ENCODE results near the gene FTSJ3.

DNA sequence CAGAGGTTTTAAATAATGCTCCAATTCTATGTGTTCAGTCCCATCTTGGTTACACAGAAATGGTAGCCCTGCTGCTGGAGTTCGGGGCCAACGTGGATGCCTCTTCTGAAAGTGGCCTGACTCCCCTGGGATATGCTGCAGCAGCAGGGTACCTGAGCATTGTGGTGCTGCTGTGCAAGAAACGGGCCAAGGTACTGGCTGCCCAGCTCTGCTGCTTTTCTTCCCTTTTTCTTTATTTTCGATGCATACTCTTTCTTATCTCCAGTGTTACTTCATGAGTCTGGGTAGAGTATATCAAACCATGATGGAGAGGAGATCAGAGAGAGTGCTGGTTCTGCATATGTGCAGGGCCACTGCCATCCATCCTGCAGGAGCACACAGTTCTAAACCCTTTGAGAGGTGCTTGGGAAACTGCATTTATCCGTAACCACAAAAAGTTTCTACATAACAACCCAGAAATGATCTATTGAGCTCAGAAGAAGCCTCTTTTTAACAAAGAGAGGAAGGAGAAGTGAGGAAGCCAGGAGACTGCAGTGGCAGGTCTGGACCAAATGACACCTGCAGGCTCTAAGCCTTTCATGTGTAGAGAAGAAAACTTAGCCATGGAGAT, 56.6 kb downstream of the CYB561 start:
- RRBS = no CpG with 5 or more reads among the region's 5 CpGs

DNA sequence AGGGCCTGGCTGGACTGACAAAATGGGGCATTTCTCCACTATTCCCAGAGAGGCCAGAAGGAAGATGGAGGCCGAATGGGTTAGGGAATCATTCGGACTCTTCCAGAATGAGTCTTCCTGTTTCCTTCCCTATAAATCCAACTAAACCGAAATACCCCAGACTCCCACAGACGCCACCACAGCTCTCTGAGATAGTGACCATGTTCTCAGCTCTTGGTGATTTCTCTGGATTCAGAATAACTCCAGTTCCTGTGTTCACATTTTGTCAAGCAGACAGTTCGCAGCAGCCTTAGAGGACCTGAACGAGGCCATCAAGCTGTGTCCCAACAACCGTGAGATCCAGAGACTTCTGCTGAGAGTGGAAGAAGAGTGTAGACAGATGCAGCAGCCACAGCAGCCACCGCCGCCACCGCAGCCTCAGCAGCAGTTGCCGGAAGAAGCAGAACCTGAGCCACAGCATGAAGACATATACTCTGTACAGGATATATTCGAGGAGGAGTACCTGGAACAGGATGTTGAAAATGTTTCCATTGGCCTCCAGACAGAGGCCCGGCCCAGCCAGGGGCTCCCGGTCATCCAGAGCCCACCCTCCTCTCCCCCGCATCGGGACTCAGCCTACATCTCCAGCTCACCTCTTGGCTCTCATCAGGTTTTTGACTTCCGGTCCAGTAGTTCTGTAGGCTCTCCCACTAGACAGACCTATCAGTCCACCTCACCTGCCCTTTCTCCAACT, 26.2 kb downstream of the CYB561 start:
- RRBS = 90% methylated on average over 5 of the region's 17 CpGs

GRCh38 chr17:63621438-63621791, 802 bp upstream of the MAP3K3 start:
- RRBS = 2% methylated on average over 8 of the region's 18 CpGs

- RRBS = no CpG with 5 or more reads among the region's 4 CpGs
These were observed 4.5 kb downstream of the MAP3K3 start for GRCh38 chr17:63626558-63627205.

DNA sequence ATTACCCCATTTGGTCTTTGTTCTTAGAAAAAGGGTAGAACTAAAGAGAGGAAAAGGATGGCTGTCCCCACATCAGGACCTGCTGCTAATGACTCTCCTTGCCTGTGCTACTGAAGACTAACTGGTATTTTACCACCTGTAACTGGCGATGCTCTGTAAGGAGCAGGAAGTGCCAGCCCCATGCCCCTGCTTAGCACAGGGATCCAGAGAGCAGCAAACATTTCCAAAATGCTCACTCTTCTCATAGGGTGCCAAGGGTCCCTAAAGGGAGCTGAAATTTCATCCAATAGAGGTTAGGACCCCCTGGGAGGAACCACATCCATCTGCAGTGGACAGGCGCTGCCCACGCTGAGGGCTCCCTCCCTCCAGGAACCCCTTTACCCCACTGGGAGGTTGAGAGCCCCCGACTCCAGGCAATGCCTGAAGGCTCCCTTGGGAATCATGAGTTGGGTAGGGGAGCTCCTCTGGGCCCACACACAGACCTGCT, 6.9 kb upstream of the LIMD2 start:
- RRBS = no CpG with 5 or more reads among the region's 4 CpGs

- RRBS = 93% methylated on average over 3 of the region's 29 CpGs
These were observed 9.3 kb upstream of the PSMC5 start for GRCh38 chr17:63817616-63818632.

DNA sequence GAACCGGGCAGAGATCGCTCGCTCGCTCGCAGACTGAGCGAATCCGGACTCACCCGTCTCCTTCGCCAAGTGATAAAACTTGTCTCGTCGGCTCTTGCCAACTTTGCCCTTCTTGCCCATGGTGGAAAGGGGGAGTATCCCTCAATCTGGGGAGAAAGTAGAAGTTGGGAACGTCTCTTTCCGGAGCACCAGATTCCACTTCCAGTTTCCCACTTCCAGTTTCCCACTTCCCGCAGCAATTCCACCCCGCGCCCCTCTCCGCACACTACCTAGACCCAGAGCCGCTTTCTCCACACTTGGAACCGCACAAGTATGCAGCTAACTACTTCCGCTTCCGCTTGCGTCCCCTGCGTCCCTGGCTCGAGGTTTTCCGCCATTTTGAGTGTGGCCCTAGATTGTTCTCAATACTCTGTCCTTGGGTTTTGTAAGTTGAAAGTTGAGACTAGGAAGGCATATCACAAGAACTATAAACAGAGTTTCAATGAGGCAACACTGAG, 400 bp upstream of the PSMC5 start:
- RRBS = under 1% methylated on average over 6 of the region's 25 CpGs

DNA sequence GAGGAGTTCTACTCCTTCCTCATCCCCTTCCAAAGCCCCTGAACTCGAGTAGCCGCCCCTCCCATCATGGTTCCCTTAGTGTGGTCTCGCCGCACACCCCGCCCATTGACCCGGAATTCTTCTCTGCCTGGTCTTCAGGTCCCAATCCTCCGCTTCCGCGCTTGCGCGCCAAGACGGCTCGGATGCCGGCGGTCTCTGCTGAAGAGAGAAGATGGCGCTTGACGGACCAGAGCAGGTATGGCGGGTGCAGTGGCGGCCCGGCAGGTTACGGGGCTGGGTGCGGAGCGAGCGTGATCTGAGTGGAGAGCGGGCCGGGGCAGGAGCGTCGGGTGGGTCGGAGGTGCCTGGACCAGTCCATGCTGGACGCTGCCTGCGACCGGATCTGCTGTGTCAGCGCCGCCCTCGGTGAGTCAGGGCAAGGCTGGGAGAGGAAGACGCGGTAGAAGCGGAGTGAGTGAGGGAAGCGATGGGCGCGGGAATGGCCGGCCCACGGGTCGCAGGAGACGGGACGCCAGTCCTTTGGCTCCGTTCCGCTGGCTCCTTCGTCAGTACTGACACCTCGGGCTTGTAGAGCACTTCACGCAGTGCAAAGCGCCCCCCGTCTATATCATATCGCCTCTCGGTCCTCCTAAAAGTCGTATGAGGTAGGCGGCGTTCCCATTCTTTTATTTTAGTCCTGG, at the start of gene FTSJ3:
TSS of gene FTSJ3 (minus strand) at position 384 of the 680 bp plus-strand sequence.
- RRBS = 2% methylated on average over 32 of the region's 58 CpGs

DNA sequence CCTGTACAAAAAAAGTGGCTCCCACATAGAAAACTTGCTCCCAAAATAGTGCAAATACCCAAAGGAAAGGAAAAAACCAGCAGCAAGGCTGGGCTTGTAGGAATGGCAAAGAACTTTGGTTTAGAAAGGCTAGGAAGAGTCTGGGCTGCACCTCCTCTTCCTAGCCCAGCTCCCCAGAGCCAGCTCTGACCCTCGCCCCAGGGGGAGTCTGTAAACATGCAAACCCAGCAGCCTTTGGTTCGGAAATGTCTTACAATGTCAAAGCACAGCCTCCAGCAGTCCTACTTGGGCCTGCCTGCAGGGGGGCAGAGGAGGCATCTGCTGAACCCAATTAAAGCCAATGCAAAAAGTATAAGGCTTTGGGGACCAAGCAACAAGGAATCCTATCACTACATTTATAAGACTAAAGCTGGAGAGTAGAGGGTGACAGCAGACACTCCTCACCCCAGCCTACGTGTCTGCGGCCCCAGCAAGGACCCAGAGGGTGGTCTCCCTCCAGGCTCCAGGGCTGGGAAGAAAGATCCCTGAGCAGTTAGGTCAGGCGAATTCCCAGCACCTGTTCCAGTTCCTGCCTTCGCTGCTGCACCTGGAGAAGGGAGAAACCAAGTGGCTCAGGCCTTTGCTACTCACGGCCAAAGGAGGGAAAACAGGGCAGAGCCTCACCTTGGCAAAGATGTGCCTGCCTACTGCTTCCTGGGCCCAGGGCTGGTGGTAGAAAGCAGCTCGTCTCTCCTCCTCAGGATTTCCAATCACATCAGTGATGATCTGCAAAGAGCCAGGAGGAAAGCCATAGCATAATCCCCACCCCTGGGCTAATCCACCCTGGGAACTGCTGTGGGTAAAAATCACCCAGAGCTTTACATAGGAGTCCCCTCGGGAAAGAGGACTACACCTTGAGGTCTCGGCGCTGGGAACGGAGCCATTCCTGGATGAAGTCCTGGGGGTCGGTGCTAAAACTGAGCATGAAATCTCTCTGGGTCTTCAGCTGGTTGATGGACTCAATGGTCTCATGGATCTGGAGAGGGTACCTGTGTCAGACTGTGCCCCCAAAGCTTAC, 5.3 kb upstream of the FTSJ3 start:
- RRBS = no CpG with 5 or more reads among the region's 13 CpGs

DNA sequence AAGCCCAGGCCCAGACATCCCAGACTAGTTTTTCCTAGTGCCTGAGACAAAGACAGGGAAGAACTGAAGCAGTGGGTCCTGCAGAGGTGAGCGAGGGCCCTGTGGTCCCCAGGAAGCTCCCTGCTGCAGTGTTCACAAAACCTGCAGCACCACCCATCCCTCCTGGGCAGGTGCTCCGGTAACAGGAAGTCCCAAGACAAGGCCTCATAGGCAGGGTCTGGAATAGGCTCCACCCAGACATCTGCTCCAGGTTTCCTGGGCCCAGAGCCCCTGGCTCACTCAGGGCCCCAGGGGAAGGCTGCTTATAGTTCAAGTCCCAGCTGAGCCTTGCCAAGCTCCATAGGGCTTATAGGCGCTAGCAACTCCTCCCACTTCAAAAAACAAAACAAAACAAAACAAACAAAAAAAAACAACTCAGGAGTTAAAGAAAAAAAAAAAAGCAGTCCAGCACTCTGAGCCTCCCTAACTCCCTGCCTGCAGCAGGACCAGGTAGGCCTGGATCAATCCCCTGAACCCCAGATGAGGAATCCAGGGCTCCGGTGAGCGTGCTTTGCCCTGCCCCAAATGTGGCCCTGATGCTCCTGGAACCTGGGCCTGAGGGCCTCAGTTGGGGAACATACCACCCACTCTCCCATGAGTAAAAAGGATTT, 3.2 kb downstream of the SMARCD2 start:
- RRBS = 83% methylated on average over 2 of the region's 5 CpGs

DNA sequence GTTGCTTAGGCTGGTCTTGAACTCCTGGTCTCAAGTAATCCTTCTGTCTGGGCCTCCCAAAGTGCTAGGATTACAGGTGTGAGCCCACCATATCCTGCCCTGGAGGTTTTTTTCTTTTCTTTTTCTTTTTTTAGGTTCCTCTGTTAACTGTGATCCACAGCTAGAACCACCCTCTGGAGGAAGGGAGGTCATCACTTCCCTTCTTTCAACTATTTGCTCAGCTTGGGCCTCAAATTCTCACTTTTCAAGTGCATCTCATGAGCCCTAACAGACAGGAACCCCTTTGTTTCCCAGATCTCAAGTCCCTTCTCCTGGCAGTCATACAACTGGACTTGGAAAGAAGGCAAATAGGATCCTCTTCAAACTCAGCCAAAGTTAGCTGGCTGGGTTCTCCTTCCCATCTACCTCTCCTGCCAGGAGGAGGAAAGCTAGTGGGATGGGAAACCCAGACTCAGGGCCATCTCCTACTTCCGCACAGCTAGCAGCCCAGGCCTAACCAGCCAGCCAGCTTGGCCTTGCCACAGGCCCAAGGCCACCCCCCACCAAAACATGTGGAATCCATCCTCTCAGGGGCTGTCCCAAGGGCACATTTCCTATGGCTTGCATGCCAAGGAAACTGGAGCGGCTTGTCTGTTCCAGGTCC, 2.0 kb downstream of the SMARCD2 start:
- RRBS = no CpG with 5 or more reads among the region's 2 CpGs

- RRBS = 76% methylated on average over 6 of the region's 18 CpGs
These were observed 815 bp downstream of the CD79B start for GRCh38 chr17:63931124-63931907.

- RRBS = no CpG with 5 or more reads among the region's 11 CpGs
These were observed 3.5 kb downstream of the SCN4A start for GRCh38 chr17:63969081-63969654.

- RRBS = no CpG with 5 or more reads among the region's 5 CpGs
These were observed 39.9 kb upstream of the ICAM2 start for GRCh38 chr17:64060288-64060724.

- RRBS = no CpG with 5 or more reads among the region's 8 CpGs
These were observed 14.8 kb downstream of the ERN1 start for GRCh38 chr17:64114916-64115749.

- RRBS = no CpG with 5 or more reads among the region's 4 CpGs
These were observed 22.5 kb upstream of the ERN1 start for GRCh38 chr17:64152389-64152953.

DNA sequence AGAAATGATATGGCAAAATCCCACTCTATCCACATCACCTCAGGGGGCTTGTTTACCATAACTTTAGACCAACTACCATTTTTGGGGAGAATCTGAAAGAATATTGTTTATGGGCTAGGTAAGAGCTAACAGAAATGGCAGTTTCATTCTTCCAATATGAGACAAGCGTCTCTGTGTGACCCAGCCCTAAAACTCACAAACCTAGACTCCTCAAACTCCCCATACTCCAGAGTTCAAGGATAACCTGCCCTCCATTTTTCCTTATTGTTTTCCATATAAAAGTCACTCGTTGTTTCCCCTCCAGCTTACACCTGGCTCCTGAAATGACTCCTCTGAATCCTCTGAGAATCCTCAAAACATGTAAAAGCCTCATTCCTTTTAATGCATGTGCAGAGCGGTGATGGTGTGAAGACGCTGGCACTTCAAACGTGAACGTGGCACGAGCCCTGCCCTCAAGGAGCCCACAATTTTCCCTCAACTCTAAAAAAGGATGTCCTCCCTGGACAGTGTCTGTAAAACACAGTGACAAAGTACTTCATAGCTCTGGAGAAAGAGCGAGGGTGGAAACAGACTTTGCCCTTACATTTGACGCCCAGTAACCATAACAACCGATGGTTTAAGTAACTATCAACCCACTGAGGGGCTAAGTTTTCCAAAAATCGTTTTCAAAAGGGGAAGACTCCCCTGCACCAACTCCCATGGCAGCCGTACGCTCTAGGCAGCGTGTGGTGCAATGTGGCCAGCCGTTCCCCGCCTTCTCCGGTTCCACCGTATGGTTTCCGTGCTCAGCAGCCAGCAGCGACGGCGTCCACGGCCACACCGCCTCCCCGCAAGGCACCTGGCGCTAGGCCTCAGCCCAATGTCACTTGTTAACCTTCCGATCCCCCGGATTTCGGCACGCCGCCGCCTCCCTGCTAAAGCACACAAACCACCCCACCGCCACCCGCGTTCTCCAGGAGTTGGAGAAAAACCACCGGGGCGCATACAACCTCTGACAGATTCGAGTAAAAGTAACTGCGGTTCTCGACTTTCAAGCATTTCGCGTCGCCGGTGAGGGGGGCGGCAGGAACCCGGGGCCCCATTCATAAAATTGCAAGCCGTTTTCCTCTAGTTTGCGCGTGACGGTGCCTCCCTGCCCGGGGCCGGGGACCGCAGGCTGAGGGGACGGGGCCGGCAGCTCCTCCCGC, 929 bp downstream of the TEX2 start:
- RRBS = 2% methylated on average over 26 of the region's 56 CpGs

GRCh38 chr17:64333979-64334544, 56.6 kb downstream of the PECAM1 start:
- RRBS = no CpG with 5 or more reads among the region's 7 CpGs

GRCh38 chr17:64344070-64344986, 46.3 kb downstream of the PECAM1 start:
- RRBS = no CpG with 5 or more reads among the region's 11 CpGs

DNA sequence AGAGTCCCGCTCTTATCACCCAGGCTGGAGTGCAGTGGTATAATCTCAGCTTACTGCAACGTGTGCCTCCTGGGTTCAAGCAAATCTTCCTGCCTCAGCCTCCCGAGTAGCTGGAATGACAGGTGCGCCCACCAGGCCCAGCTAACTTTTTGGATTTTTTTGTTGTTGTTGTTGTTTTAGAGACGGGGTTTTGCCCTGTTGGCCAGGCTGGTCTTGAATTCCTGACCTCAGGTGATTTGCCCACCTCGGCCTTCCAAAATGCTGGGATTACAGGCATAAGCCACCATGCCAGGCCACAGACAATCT, 34.2 kb downstream of the PECAM1 start:
- RRBS = no CpG with 5 or more reads among the region's 6 CpGs

All from Ishikawa (cell line).